LHCN-M2 (cell line): ENCODE data around the genes OR4N4C, GOLGA6L22, MKRN3 and GABRG3.

GRCh38 chr15:21262568-21263074 lies 177.7 kb downstream of the POTEB3 start:
- RAMPAGE, long total RNA, result no peak

GRCh38 chr15:21263075-21263406 lies 177.3 kb downstream of the POTEB3 start:
- RAMPAGE, long total RNA, result no peak

DNA sequence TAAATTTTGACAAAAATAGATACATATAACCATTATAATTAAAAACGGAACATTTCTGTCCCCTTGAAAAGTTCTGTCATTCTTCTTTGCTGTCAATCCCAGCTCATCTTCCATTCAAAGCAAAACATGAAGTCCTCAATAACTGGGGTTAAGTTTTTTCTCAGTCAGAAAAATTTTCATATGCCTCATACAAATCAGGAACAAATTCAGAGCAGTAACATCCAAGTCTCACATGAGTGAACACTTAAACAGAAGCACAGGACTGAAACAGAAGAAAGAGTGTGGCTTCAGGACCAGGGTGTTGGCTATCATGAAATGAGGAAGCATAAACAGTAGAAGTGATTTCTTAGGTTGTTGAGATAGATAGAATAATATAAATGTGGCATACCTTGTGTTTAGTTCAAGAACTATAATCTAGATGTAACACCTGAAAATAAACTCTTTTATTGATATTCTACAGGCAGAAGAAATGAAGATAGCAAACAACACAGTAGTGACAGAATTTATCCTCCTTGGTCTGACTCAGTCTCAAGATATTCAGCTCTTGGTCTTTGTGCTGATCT lies at the start of gene OR4N4C:
Gene OR4N4C, plus strand, starts transcription at position 379 of the 563 bp plus-strand sequence.
- RAMPAGE, long total RNA, result no peak

- RAMPAGE, long total RNA, result no peak
Observed at GRCh38 chr15:22256449-22257161, 162.3 kb downstream of the OR4N4 start.

DNA sequence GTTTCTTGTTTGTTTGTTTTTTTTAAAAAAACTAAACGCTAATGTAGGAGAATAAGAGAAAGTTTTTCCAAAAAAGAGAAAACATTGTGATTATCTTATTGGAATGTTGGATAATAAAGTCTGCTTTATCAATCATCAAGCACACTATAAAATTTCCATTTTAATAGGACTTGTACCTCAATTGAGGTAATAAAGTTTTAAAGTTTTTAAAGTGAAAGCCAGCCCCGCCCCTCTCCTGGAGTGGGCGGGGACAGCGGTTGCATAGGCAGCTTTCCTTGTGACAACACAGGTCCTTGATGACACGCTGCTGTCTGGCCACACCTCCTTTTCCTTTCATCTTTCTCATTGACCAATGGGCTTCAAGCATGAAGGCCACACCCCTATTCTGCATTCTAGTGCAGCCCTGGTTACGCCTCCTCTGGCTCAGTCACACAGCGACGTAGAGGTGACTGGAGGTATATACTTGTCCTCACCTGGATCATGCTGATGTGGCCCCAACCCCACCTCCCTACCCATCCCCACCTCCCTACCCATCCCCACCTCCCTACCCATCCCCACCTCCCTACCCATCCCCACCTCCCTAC lies at the start of gene GOLGA6L22:
Gene GOLGA6L22, plus strand, starts transcription at position 390 of the 584 bp plus-strand sequence.
- RAMPAGE, long total RNA, result no peak

- RAMPAGE, long total RNA, result no peak
Observed at GRCh38 chr15:23565249-23565854, at the start of gene MKRN3. Gene MKRN3, plus strand, starts transcription at chr15:23565674.

DNA sequence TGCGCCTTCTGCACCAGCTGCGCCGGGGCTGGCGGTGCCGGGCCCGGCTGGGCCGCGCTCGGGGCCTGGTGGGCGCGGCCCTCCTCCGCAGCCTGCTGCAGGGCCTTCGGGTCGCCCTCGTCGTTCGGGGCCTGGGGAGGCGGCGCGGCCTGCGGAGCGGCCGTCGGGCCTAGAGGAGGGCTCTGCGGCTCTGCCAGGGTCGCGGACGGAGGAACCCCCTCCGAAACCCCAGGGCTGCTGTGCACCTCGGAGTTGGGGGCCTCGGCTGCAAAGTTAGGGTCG lies 254 bp downstream of the NDN start:
- RAMPAGE, long total RNA, result no peak

DNA sequence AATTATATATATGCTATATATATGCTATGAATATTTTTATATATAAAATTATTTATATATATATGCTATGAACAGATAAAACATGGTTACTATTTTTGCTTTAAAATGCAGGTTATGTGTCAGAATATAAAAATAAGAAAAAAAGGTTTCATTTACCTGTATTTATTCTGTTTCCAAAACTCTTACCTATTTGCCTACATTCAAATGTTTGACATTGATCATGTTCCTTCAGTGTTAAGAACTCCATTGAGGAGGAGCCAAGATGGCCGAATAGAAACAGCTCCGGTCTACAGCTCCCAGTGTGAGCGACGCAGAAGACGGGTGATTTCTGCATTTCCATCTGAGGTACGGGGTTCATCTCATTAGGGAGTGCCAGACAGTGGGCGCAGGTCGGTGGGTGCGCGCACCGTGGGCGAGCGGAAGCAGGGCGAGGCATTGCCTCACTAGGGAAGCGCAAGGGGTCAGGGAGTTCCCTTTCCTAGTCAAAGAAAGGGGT lies 26.8 kb upstream of the NDN start:
- RAMPAGE, long total RNA, result no peak

- RAMPAGE, long total RNA, result no peak
Observed at GRCh38 chr15:23714318-23714859, 27.3 kb upstream of the NDN start.

GRCh38 chr15:24817316-24817669 lies 137.5 kb upstream of the SNRPN start:
- RAMPAGE, long total RNA, result no peak

DNA sequence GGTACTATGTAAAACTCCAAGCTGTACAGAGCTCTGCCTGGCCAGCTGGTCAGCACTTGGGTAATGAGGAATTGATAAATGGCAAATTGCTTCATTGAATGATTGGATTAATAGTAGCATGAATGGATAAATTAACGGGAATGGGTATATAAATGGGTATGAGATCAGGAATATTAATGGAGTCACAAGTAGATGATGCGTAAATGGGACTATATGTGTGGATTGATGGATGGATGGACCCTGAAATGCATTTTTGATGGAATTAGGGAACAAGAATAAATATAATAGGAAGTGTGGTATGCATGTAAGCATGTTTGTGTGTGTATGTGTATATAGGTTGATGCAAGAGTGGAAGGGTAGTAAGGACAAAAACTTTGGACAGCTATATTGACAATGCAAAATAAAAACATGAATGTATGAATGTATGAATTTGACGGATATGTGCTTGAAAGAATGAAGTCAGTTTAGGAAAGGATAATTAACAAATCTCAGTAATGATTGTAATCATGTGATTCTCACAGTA lies 61.4 kb downstream of the SNRPN start:
- RAMPAGE, long total RNA, result no peak

DNA sequence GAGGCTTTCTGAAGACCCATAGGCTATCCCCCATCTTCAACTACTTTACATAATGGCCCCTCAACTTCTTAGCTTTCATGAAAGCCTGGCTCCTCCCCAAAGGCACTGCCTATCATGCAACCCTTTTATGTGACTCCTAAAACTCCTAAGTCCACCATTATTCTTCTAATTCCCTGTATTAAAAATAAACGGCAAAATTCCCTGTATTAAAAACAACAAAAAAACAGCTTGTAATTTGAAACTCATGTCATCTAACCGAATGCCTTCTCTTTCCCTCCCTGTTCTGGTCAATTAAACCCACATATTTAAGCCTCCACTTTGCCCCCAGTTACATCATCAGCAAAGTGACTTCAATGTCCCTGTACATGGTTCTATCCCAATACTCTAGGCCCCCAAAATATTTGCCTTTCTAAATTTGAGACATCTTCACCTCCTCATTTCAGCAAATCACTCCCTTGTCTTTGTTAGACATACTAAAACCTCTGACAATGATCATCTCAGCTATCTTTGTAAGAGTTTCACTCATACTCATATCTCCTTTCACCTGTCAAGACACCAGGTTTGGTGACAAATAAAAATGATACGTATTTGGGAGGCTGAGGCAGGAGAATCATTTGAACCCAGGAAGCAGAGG lies 41.2 kb downstream of the UBE3A start:
- RAMPAGE, long total RNA, result no peak

DNA sequence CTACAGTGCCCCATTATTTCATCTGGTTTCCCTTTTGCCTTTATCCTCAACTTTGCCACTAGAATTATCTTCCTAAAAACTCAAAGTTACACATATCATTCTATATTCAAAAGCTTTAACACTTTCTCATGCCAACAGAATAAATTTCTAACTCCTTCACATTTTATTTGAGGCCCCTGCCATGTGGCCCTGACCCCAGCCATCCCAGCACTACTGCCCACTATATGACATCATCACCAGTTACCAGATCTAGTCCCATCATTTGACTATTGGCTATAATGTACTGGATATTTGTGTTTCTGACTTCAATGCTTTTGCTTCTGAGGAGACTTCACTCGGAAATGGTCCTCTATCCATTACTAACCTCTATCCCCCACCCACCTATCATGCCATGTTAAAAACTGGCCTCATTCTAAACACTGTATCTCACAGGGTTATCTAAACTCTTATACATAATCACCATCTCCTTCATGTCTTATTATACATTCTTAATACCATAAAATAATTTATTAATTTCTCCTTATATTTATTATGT lies 23.6 kb downstream of the UBE3A start:
- RAMPAGE, long total RNA, result no peak

GRCh38 chr15:25830630-25831677 lies 32.2 kb downstream of the ATP10A start:
- RAMPAGE, long total RNA, result no peak

GRCh38 chr15:26289290-26289616 lies 426.1 kb upstream of the ATP10A start:
- RAMPAGE, long total RNA, result no peak

DNA sequence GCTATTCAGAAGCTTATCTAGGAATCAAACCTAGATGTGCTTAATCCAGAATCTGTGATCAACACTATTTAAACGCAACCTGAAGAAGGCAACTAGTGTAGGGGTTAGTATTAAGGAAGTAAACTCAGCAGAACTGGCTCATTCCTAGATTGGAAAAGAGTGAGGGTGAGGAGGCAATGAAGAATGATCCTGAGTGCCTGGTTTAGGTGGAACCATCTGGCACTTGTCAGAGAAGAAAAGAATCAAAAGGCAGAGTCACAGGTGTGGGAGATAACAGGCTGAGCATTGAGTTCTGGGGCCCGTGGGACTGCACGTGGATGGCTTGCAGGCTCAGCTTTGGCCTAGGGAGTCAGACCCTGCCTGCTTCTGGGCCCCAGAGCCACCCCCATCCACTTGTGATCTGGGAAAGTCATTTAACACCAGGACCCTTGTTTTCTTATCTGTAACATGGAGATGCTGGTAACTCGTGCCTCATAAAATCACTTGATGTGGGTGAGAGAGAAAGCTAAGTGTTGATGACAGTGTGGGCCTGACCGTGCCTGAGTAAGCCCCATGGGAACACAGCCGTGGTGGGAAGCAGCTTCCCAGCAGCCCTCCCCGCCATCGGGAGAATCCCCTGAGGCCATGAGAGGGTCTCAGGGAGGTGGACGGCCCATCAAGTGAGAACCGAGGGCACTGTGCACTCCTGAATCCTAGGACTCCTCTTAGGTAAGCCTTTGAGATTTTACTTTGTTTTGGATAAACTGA lies 378.2 kb downstream of the GABRB3 start:
- RAMPAGE, long total RNA, result no peak

GRCh38 chr15:26970663-26971795 lies at the start of gene GABRG3:
Gene GABRG3, plus strand, starts transcription at chr15:26971181.
- RAMPAGE, long total RNA, result no peak

DNA sequence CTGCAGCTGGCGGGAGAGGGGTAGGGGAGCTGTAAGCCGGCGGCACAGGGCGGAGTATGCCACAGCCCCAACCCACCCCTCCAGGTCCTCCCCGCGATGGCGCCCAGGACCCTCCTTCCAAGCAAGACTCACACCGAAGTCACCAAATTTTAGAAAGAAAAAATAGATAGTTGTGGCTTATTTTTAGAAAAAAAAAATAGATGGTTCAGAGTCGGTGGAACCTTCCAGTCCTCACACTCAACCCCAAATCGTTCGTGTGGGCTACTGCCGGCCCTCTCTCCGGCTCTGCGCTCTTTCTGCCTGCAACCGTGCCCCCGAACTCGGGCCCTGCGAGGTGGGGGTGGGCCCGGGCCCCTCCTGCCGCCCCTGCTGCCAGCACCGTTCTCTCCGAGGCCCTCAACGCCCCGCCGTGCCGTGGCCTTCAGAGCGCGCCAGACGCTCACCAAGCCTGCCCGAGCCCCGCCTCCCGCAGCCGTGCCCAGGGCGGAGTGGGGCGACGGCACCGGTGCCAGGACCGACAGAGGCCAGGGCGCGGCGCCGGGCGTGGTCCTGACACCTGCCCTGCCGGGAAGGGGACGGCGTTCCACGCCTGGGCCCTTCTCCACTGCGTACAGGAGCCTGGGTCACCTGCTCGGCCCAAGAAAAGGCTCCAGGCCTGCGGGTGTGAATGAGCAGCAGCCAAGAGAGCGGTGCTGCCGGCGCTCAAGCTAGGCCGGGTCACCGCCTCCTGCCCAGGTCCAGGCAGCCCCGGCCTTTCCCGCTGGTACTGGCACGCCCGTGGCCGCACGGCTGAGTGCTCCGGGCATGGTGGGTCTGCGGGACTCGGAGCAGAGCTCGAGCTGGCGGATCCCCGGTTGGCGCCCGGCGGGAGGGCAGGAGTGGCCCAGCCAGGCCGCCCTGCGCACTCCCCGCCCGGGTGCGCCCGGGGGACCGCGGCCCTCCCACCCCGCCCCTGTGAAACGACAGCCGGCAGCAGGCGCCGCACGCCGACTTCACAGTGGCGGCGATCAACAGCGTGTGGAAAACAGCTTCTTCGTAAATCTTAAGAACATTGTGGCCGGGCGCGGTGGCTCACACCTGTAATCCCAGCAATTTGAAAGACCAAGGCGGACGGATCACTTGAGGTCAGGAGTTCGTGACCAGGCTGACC lies 4.4 kb downstream of the OCA2 start:
- RAMPAGE, long total RNA, result no peak

GRCh38 chr15:28096891-28097368 lies 2.2 kb downstream of the OCA2 start:
- RAMPAGE, long total RNA, result no peak

DNA sequence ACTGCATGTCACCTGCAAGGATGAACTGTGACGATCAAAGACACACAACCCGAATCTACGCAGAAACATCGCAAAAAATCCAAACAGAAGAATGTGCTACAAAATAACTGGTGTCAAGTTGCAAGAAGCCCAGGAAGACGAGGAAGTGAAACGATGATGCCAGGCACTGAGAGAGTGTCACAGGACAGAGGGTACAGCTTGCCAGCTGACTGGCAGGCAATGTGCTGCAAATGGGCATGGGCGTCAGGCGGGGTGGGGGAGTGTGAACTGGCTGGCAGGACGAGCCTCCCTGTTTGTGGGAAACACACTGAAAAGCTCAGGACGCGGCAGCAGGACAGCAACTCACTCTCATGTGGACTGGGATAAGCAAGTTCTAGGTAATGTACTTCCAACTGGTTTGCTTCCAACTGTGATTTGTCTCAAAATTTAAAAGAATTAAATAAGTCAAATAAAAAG lies 28.9 kb upstream of the OCA2 start:
- RAMPAGE, long total RNA, result no peak